ENCODE measurements around the genes ZFYVE21 and INF2.

DNA sequence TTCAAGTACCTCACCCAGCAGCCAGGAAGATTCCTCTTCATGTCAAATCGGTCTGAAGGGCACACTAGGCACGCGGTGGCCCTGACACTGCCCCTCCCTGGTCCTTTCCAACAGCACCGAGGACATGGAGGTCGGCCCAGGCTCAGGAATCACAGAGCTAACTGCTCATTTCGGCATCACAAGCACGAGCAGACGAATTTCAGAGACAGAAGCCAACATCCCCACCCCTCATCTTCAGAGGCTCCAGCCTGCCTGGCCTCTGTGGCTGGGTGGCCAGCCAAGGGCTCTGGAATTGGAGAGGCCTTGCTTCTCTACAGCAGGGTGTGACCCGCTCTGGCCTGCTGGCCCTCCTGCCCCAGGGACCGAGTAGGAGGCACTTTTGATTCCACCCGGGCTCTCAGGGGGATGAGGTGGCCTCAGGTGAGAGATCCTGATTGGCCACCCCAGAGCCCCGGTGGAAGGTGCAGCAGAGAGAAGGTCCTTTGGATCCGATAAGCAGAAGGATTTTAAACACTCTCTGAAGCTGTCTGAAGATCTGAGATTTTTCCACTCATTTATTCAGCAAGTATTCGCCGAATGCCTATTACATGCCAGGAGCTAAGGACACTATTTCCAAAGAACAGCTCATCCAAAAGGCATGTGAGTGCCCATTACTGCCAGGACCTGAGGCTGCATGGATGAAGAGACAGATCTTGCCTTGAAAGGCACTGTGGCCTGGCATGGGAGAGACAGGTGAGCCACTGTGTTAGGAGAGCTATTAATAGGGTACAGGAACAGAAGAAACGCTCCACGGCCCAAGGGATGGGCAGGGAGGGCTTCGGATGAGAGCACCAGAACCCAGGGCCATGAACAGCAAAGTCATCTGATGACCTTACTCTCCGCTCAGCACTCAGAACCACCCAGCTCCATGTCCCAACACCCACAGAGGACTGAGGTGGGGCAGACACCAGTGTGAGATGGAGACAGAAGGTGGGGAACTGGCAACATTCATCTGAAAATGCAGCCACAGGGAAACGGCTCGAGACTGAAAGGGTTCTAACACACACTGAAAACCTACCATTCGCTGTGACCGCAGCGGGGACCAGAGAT is 10.2 kb downstream of the BAG5 start:
- PRO-cap = no peak

GRCh38 chr14:103561270-103561780 is 1.1 kb downstream of the BAG5 start:
- PRO-cap = no peak

- PRO-cap = no peak
These were observed 13.8 kb downstream of the COA8 start for GRCh38 chr14:103576402-103577128.

GRCh38 chr14:103627980-103628591 is 925 bp upstream of the KLC1 start:
- PRO-cap = unidirectional peak, plus-strand start at chr14:103628327; unidirectional peak, plus-strand start at chr14:103628390

- PRO-cap = bidirectional peak, plus-strand start at chr14:103715796, minus-strand start at chr14:103715484
These were observed at the start of gene ZFYVE21 for GRCh38 chr14:103715583-103716057. ZFYVE21 (plus strand) TSS chr14:103715810.

DNA sequence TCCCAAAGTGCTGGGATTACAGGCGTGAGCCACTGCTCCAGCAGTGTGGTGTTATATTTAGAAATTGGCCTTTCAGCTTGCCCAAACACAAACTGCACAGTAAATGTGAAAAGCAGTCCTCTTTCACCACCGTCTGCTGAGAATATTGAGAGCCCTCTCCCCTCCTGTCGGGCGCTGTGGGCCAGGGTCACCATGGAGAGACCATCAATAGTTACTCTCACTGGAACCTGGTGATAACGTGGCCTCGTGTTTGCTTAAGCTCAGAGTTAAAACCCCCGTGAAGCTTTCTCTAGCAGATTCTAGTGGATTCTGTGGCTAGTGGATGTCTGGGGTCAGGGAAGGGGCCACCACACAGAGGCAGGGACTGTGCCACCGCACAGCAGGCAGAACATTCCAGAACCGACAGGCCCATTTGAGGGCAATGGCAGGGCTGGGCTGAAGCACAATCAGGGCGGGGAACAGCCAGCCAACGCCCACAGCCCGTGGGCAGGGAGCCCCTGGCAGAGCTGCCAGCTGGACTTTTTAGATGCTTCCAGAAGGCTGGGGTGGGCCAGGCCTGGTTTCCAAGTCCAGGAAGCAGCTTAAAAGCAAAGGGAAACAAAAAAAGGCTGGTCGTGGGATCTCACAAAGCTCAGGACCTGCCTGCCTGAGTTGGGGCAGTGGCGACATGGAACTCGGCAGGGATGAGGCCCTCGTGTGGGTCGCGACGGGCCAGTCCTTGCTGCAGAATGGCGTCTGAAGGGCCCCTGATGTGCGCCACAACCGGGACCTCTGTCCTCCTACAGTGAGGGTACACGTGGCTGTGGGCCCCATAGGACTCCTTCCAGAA is 7.5 kb downstream of the ZFYVE21 start:
- PRO-cap = no peak

DNA sequence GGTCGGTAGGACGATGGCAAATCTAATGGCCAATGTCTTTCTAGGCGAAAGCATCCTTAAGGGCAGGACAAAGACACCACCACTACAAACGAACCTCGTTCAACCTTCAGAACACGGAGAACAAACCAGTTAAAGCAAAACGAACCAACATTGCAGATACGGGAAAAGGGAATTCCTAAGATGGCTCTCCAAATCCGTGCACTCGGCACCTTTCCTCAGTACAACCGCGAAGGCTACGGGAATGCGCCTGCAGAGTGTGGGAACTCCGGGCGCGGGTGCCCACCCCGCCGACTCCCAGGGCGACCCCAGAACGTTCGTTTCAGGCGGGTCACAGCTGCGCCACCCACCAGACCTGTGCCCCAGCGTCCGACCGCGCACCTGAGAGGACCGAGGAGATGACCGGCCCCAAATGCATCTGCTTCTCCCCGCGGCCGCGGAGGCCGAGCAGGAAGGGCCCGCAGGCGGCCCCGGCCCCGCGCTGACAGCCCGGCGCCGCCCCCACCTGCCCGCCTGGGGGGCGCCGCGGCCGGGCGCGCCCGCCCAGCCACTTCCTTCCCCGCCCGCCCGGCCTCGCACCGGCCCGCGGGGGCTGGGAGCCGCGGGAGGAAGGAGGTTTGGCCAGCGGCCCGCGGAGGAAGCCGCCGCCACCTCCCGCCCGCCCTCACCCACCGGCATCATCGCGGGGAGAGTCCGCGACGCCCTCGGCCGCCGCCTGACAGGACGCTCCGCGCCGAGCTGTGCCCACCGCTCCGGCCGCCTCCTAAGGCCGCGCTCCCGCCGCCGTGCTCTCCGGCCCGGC is 546 bp downstream of the PPP1R13B start:
- PRO-cap = no peak

GRCh38 chr14:103861493-103862145 is 14.2 kb upstream of the PPP1R13B start:
- PRO-cap = no peak

DNA sequence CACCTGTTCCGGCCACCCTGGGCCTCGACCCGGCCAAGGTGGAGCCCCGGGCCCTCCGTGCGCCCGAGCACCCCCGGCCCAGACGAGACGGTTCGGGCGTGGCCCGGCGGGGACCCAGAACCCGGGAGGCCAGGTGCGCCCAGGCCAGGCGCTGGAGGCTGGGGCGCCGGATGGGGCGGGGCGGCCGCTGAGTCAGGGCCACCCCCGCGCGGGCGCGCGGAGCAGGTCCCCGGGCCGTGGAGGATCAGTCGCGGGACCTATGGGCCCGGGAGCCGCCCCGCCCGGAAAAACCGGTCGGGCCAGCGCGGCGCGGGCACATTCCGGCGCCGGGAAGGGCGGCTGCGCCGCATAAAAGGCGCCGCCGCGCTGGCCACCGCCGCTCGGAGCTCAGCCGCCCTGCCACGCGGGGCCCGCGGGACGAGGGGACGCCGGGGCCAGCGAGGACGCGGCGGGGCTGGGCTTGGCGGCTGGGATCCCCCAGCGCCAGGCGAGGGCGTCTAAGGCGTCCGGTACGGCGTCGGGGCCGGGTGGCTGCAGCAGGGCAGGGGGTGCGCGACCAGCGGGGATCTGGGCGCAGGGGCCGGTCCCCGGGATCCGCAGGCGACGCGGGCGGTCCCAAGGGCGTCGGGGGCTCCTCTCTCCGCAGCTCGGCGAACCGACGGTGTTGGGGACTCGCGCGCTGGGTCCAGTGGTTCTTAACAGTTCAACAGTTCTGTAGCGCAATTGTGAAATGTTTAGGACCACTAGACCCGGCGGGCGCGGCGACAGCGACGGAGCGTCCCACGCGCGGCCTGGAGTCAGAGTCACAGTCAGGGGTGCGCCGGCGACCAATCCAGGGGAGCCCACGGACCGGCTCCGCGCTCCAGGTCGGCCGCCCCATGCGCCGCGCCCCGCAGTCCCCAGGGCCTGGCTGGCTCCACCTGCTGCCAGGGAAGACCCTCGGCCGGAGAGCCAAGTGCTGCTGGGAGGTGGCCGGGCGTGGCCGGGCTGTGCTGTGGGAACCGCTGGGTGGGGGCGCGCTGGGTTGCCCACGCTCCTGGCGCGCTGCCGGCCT is 21.3 kb upstream of the KIF26A start:
- PRO-cap = no peak

- PRO-cap = no peak
These were observed 137.0 kb downstream of the KIF26A start for GRCh38 chr14:104275153-104276017.

GRCh38 chr14:104291358-104292089 is 153.1 kb downstream of the KIF26A start:
- PRO-cap = no peak

GRCh38 chr14:104393785-104394522 is 185.6 kb upstream of the C14orf180 start:
- PRO-cap = no peak

- PRO-cap = no peak
These were observed 6.8 kb downstream of the C14orf180 start for GRCh38 chr14:104586429-104586763.

- PRO-cap = no peak
These were observed 2.4 kb upstream of the INF2 start for GRCh38 chr14:104686846-104687495.

DNA sequence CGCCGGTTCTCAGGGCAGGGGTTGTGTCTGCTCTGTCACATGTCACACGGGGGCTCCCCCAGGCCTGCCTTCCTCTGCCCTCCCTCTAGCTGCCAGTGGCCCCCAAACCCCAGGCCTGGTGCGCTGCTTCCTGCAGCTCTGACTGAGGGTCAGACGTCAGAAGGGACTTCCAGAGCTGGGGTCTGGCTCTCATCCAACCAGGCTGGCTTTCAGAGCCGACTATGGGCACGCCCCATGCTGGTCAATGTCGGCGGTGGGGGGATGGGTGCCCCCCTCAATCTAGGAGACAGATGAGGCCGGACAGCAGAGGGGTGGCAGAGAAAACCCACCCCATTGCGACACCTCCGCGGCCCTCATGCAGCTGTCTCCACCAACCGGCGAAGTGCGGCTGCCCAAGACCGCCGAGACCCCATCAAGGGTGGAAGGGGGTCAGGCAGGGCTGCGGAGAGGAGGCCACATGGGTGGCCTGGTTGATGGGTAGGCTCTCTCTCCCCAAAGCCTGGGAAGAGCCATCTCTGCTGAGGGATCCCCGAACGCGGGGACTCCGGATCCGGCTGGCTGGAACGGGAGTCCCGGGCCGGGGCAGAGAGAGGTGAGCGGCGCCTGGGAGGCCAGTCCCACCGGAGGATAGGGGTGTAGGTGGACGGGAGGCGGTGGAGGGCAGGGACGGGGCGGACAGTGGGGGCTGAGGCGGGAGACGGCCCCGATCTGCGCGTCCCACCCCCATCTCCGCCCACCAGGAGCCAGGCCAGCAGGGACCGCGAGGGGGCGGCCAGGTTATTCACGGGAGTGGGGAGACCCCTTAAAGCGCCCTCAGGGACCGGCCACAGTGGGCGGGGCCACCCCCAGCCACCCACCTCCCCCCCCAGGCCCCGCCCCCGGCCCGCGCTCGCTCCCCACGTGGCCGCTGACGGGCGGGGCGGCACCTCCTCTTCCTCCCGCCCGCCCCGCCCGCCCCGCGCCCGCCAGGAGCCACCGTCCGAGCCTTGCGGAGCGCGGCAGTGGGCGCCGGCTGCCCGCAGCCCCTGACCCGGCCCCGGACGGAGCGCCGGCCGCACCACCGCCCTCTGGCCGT is at the start of gene INF2:
Gene INF2 (plus strand): TSS at position 965 of the 1,075 bp plus-strand sequence.
- PRO-cap = no peak

- PRO-cap = no peak
These were observed 1.9 kb upstream of the ADSS1 start for GRCh38 chr14:104722033-104722591.

GRCh38 chr14:104723520-104723868 is 535 bp upstream of the ADSS1 start:
- PRO-cap = no peak

GRCh38 chr14:104766830-104767048 is 13.8 kb downstream of the SIVA1 start:
- PRO-cap = no peak

- PRO-cap = no peak
These were observed 16.7 kb downstream of the SIVA1 start for GRCh38 chr14:104769263-104770466.

GRCh38 chr14:104972937-104974049 is 4.9 kb downstream of the AHNAK2 start:
- PRO-cap = no peak